ENCODE data around the genes EPHA6, OR5K3 and CLDND1.

GRCh38 chr3:73504909-73505155 is 119.9 kb downstream of the PDZRN3 start:
- RRBS, result no CpG with 5 or more reads among the region's 2 CpGs

GRCh38 chr3:73511986-73512484 is 112.7 kb downstream of the PDZRN3 start:
- RRBS, result no CpG with 5 or more reads among the region's 8 CpGs

DNA sequence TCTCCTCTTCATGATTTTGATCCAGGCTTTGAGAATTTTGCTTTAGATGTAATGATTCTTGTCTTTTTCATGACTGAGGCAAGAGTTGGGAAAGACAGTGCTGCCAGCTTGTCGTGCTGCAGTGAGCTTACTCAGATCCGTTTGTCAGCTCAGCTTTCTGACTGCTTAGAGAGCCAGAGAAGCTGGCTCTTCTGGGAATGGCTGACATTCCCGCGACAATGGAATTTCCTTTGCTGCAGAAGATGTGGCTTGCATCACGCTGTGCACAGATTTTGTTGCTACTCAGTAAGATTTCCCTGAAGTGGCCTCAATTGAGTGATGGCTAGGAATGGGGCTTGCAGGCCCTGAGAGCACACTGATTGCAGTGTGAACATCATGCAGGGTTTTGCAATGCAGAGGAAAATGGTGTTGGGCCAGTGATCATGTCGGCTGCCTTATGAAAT is 102.3 kb upstream of the PDZRN3 start:
- RRBS, result no CpG with 5 or more reads among the region's 6 CpGs

DNA sequence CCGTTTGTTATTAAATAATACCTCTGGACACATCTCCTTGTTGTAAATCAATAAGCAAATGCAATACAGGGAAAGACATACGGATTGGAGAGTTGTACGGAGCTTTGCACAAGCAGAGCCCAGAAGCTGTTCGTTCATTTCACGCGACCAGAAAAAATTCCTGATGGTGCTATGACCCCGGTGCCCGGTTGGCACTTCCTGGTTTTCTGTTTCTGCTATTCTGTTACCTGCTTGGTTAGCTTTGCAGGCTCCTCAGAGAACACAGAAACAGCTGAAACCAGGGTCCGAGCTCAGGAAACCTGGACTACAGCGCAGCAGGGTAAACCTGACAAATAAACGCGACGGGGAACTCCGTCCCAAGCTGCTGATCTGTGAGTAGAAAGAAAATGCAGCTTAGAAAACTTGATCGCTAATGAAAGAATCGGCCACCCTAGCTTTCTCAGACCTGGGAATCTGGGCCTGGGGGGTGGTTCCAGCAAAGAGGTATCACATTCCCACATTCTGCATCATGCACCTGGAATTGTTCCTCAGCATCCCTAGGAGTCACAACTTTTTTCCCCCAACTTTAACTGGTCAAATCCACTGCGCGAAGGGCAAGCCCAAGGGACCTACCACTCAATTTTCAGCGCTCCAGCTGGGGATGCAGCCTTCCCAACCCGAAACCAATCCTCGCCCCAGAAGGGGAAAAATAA is 792 bp downstream of the CNTN3 start:
- RRBS, result no CpG with 5 or more reads among the region's 21 CpGs

DNA sequence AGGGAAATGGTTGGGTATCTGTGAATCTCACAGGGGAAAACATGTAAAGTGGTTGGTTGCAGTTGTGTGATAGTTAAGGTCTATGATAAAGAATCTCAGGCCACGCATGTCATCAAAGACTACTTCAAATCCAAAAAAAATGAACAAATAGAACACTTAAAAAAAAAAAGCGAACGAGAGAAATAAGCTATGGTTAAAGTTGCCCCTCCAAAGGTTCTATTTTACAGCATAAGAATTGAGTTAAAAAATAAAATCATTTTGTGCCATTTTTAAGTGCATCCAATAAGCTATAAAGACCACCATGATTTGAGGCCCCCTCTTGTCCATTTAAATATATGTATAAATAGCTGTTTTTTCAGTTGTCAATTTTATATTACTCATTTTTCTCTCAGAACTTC is 1008.6 kb downstream of the ROBO1 start:
- RRBS, result no CpG with 5 or more reads among the region's 3 CpGs

DNA sequence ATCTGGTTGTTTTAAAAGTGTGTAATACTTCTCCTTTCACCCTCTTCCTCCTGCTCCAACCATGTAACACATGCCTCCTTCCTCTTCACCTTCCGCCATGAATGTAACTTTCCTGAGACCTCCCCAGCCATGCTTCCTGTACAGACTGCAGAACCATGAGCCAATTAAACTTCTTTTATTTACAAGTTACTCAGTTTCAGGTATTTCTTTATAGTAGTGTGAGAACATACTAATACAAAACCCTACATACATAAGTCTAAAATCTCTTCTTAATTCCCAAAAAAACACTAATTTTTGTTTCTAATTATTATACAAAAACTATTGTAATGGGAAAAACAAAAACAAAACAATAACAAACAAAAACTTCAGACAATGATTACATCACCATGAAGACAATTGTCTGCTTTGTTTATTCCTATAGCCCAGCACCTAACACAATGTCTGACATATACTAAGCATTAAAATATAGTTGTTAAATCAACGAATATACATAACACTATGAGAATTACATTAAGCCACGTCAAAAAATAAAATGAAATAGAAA is 29.7 kb downstream of the GBE1 start:
- RRBS, result no CpG with 5 or more reads among the region's 3 CpGs

- RRBS, result no CpG with 5 or more reads among the region's 2 CpGs
Measured at GRCh38 chr3:81759360-81759838, 2.0 kb downstream of the GBE1 start.

DNA sequence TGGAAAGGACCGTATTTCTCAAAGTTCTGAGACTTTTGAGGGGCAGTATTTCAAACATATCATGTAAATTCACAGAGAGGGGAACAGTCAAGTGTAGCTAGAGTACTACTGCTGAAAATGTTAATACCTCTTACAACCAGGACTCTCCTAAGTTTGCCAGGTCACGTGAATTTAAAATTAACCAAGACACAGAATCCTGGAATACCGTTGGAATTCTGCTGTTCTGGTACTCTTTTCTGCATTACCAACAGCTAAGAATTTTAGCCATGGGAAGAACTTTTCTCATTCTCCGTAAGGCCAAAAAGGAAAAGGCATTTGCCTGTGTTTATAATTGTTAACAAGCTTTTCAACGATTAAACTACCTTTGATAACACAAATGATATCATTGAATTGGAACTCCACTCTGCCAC is 567 bp upstream of the GBE1 start:
- RRBS, result no CpG with 5 or more reads among the region's 5 CpGs

- RRBS, result no CpG with 5 or more reads among the region's 2 CpGs
Measured at GRCh38 chr3:86378884-86379301, 612.1 kb downstream of the VGLL3 start.

DNA sequence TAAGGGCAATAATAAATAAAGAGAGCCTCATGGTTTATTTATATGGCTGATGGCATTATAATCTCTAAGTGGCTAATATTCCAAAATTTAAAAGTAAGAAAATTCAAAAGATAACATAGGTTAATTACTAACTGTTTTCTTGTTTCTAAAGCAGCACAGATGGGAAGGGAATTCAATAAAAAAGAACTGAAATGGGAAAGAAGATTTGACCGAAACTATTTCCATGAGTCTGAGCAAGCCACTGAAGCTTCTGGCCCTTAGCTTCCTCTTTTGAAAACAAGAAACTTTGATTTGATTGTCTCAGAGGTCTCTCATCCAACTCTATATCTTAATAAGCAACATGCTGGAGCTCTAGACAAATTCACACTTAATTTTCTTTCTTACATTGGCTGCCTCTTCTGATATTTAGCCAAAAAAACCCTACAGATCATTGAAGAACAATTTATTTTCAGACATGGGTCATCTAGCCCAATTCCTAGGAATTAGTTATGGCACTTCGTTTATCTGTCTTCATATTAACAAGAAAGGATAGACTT is 6.1 kb downstream of the VGLL3 start:
- RRBS, result no CpG with 5 or more reads among the region's 2 CpGs

- RRBS, result no CpG with 5 or more reads among the region's 3 CpGs
Measured at GRCh38 chr3:87271299-87271759, 5.1 kb downstream of the POU1F1 start.

DNA sequence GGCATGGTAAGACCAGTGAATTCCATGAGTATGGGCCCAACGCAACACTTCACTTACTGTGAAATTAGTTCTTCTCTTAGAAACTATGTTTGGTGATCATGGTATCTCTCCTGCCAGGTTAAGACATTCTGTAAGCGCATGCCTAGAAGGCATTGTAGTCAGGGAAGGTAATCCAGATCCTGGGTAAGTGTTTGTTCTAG is 89.1 kb upstream of the POU1F1 start:
- RRBS, result no CpG with 5 or more reads among the region's 2 CpGs

DNA sequence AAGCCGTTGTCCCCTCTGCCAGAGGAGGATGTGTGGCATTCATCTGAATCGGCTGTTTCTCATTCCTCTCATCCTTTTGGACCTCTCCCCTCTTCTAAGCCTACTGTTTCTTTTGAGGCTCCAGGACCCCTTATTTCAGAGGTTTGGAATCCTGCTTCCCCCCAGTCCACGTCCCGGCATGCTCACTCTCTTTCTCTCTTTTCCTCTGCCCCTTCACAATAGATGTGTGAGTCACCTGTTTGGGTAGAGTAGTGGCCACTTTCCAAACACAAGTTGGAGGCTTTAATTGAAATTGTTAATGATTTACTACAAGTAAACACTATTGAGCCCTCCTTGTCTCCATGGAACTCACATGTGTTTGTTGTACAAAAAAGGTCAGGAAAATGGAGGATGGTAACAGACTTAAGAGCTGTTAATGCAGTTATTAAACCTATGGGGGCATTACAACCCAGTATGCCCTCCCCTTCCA is 585.9 kb downstream of the NSUN3 start:
- RRBS, result no CpG with 5 or more reads among the region's 4 CpGs

DNA sequence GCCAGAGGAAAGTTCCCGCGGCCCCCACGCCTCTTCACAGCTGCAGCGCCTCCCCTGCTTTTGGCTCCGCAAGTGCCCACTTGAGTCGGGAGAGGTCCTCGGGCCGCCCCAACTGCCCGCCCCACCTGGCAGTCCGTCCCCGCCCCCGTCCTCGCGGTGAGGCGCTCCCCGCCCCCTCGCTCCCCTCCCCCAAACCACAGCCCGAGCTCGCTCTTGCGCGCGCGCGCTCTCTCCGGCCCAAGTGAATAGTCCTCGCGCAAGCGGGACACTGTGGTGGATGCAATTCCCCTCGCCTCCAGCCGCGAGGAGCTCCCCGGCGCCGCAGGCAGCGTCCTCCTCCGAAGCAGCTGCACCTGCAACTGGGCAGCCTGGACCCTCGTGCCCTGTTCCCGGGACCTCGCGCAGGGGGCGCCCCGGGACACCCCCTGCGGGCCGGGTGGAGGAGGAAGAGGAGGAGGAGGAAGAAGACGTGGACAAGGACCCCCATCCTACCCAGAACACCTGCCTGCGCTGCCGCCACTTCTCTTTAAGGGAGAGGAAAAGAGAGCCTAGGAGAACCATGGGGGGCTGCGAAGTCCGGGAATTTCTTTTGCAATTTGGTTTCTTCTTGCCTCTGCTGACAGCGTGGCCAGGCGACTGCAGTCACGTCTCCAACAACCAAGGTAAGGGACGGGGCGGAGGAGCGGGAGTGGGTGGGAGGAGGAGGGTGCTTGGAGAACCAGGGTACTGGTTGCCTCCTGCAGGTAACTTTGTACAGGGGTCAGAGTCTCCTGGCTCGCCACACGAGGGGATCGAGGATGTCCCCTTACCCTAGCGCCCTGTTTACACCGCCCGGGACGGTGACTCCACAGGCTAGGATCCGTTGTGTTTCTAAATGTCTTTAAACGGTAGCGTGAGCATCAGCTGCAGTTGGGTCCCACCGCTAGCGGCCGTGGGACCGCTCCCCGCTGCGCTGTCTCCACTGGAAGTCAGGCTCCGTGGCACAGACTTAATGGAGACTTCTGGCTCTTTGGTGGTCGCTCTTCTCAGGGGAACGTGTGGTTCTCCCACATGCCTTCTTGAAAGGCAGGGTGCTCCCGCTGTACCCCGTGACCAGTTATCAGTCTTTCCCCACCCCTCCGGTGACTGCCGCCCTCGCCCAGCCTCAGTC is at the start of gene EPHA6:
TSS of gene EPHA6 (plus strand) at position 248 of the 1,150 bp plus-strand sequence.
- RRBS, result 6% methylated on average over 14 of the region's 79 CpGs

DNA sequence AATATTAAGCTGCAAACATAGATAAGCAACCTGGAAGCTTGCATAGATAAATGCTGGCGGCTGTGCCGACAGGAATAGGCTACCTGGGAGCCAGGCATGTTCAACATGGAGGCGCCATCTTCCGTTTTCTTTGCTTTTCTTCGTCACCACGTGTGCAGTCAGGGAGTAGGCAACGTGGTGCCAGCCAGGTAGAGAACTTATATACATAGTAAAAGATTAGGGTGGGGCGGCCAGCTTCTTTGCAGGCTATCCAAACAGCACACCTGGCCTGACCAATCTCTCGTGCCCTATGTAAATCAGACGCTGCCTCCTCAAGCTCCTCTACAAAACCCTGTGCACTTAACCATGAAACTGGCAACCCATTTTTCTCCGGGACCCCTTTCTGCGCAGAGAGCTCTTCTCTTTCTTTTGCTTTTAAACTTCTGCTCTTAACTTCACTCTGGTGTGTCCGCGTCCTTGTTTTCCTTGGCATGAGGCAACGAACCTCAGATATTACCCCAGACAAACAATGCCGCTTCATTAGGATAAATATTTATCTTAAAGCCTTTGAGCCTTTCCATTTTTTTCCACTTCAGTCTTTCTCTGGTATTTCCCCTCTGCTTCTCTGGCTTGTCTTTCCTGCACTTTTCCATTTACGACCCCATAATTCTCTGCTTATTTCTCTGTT is 28.5 kb upstream of the OR5K4 start:
- RRBS, result no CpG with 5 or more reads among the region's 17 CpGs

DNA sequence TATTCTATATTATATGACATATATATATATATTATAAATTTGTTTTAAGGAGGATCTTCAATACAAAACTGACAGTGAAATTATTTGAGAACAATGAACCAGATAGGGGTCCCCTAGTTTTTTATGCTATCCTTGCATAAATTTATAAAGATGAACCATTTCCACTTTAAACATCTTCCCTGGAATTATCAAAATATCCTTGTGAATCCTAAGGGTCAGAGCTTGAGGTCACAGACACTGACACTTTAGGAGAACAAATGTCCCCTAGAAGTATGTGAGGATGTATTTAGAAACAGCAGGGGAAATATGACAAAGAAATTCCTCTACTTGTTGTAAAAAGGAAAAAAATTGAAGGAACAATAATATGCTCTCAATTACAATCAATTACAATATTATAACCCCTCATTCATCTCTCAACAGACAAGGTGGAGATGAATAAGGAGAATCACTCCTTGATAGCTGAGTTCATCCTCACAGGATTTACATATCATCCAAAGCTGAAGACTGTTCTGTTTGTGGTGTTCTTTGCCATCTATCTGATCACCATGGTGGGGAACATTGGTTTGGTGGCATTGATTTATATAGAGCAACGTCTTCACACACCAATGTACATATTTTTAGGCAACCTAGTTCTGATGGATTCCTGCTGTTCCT is at the start of gene OR5K3:
TSS of gene OR5K3 (plus strand) at position 432 of the 654 bp plus-strand sequence.
- RRBS, result no CpG with 5 or more reads among the region's 1 CpG

GRCh38 chr3:98522499-98523356 is at the start of gene CLDND1:
TSS of gene CLDND1 (minus strand) at chr3:98522902.
- RRBS, result 2% methylated on average over 24 of the region's 64 CpGs

GRCh38 chr3:98536334-98537021 is 4.7 kb downstream of the GPR15 start:
- RRBS, result no CpG with 5 or more reads among the region's 6 CpGs

DNA sequence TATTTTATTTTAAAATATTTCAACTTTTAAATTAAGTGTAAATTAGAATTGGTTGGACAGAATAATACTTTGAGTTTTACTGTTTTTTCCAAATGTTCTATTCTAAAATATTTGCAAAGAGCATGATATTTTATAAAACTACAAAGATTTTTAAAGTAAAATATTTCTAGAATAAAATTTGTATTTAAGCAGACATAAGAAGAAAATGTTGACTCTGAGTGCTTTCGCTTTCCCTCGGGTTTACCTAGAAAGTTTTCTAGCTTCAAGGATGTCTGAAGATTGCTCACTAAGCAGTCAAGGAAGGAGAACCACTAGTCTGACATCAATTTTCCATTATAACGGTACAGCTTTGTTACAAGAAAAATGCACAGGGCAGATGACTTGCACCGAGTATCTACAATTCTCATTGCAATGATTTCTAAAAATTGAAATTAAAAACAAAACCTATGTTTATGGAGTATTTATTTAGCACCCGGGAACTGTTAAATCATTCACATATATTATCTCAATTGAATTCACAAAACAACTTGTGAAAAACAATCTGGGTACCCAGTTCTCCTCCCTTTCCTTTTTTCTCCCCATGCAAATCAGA is 14.2 kb downstream of the GPR15 start:
- RRBS, result no CpG with 5 or more reads among the region's 5 CpGs

DNA sequence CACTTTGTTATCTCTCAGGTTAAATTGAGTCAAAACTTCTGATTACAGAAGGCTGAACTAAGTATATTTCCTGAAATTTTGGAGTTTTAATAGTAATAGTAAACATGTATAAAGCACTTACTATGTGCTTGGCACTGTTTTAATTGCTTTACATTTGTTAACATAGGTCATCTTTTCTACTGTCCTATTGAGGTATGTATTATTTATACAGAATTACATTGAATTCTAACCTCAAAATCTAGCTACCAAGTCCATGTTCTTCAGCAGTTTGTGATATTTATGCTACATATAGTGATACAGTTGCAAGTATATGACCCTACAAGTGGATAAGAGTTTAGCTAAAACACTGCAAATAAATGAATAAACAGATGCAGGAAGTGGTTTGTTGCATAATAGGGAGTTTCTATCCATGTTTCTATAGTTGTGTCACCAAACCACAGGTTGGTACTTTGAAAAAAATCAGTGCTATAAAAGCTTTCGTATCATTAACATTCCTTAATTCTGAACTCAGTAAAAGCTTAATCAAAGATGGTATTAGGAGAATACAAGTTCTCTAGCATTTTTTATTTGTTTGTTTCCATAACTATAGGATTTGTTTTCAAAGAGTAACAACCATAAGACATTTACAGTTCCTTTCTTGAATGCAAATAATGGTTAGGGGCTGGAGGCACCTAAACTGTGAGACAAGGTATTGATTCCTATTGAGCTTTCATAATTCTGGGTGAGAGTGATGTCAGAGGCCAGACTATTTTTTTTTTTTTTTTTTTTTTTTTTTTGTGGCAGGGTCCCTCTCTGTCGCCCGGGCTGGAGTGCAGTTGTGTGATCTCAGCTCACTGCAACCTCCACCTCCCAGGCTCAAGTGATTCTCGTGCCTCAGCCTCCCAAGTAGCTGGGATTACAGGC is 29.8 kb downstream of the CPOX start:
- RRBS, result no CpG with 5 or more reads among the region's 4 CpGs

Measured in HGPS cell (cell line).